Subcutaneous adipose tissue (tissue), 3 donors: ENCODE measurements around the genes TMEM174, GCNT4 and CERT1.

DNA sequence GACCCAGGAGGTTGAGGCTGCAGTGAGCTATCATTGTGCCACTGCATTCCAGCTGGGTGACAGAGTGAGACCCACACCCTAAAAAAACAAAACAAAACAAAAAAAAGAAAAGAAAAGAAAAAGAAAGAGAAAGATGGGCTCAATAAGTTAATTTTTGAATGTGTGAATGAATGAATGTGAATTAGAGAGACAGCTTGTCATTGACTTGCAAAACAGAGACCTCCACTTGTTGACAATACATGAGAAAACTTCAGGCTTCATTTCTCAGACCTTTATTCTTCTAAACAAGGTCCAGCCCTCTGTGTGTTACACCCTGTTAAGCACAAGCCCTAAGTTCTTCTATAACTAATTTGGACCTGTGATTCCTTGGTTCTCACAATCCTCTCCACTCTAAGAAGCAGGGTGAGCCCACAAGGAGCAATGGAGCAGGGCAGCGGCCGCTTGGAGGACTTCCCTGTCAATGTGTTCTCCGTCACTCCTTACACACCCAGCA lies at the start of gene TMEM174:
Gene TMEM174 (plus strand): TSS at position 370 of the 493 bp plus-strand sequence.
- PRO-cap, result no peak
- RAMPAGE, long total RNA, 3 experiments, result no peak in any of the 3 experiments

GRCh38 chr5:73188933-73189395 lies 16.0 kb downstream of the TMEM174 start:
- PRO-cap, result no peak
- RAMPAGE, long total RNA, 3 experiments, result no peak in any of the 3 experiments

GRCh38 chr5:73215567-73216764 lies 43.0 kb downstream of the TMEM174 start:
- PRO-cap, result no peak
- RAMPAGE, long total RNA, 3 experiments, result no peak in any of the 3 experiments

- PRO-cap, result no peak
- RAMPAGE, long total RNA, 3 experiments, result no peak in any of the 3 experiments
These were observed 126.2 kb downstream of the TMEM174 start for GRCh38 chr5:73299198-73299580.

GRCh38 chr5:73370391-73371218 lies 78.0 kb downstream of the FOXD1 start:
- PRO-cap, result no peak
- RAMPAGE, long total RNA, 3 experiments, result no peak in any of the 3 experiments

GRCh38 chr5:73498618-73499173 lies 454 bp downstream of the BTF3 start:
- PRO-cap, result no peak
- RAMPAGE, long total RNA, 3 experiments, result no peak in any of the 3 experiments

- PRO-cap, result no peak
- RAMPAGE, long total RNA, 3 experiments, result no peak in any of the 3 experiments
These were observed 170.3 kb downstream of the ARHGEF28 start for GRCh38 chr5:73796187-73796719.

DNA sequence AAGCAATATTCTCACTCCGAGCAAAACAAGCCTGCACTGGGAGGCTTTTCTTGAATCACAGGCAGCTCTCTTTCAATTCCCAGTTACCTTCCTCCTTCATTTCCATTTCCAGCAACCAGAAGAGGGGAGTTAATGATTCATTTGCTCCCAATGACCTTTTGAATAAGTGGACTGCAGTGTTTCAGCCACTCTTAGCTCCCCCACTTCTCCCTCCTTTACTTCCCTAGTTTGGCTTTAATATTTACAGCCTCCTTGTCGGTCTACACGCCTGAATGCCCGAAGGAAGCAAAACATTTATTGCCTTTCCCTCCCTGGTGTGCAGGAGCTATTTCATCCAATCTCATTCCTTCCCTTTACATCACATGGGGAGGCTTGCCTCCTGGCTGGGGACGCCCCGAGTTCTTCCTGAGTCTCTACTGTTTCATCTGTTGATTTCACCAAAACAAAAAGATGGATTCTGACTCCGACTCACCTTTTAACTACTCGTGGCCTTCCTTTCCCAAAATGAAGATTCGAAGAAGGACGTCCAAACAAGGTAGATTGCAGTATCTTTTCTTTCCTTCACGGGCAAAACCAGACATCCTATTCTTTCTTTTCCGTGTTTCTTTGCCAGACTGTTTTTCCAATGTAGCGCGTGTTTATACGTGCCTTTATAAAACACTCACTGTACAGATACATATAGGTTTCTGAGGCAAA lies 187.3 kb downstream of the ARHGEF28 start:
- PRO-cap, result no peak
- RAMPAGE, long total RNA, 3 experiments, result no peak in any of the 3 experiments

DNA sequence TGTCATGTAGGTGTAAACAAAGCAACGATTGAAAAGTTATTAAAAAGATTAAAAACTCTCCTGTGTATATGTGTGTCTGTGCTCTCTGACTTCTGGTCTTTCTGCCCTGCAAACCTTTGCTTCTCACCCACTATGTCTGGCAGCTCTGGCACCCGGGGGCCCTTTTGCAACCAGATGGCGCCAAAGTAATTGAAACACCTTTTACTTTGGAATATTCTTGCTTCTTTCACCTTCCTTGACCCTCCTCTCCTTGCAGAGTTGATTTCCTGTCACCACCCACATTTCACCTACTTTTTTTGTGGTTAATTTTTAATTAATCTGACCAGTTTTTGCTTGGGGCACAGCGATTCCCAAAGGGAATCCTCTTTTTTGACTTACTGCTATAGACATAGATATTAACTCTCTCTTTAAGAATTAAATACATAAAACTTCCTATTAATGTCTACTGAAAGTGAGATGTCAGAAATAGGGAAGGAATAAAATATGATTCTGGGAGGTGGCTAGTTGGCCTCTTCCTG lies 275.5 kb downstream of the ARHGEF28 start:
- PRO-cap, result no peak
- RAMPAGE, long total RNA, 3 experiments, result no peak in any of the 3 experiments

DNA sequence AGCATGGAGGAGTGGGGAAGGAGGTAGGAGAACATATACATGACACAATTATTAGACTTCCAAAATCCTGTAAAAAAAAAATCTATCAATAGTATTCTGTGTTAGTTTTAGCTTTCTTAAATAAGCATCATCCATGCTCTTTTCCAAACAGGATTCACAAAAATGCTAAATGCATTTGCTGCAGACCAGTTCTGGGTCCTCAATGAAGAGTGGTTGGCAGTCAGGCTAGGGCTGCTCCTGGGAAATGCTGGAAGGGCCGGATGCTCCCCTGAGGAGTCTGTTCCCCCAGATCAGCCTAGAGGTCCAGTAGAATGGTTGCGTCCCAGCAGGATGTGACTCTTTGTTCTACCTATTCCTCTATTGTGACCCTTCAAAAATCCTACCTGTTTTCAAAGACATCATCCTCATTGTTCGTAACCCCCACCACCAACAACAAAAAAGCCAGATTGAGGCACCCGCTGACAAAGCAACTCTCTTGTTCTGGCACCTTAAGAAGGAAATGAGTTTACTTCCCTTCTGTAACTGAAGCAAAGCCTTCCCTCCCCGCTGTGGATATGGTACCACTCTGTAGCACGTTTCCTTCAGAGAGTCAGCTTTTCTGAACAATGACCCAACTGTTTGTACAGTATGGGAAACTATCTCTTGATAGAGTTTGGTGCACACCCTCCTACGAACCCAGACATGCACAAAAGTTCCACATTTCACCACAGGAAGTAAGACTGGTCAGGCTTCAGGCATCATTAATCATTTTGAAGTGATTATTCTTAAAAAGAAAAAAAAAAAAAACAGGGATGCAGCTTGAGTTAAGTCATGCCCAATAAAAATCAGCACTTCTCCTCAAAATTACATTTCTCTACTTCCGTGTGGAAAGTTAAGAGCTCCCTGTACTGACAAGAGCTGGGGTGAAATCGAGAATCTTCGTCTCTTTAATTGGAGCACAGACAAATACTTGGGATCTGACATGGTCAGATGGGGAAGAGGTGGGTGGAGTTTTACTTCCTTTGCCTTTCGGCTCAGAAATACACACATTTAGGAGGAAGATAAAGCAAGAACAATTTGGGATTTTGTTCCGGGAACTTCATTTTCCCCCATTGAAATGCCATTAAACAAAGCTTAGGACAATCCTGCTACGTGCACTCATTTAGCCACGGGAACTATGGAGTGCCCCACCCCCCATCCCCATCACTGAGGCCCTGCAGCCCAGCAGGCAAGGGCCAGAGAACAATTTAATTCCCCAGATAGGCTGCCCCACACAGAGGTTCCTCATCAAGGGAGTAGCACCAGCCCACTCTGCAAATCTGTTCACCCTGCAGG lies 207.0 kb downstream of the ENC1 start:
- PRO-cap, result no peak
- RAMPAGE, long total RNA, 3 experiments, result no peak in any of the 3 experiments

DNA sequence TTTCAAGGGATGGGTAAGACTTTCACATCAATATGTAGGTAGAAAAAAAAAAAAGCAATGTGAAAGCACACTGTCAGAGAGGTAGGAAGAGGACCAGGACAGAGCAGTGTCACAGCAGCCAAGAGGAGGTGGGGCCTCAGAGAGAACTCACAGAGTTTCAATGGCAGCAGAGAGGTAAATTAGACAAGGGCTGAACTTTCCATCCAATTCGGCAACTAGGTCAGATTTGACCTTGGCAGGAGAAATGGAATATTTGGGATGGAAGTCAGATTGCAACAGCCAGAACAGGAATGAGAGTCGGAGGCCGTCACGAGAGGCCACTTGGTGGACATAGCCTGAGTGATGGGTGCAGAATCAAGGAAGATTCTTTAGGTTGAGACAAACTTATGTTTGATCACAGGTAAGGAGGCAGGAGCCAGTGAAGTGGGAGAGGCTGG lies 57.7 kb downstream of the ENC1 start:
- PRO-cap, result no peak
- RAMPAGE, long total RNA, 3 experiments, result no peak in any of the 3 experiments

GRCh38 chr5:74634694-74635667 lies 5.5 kb downstream of the ENC1 start:
- PRO-cap, result no peak
- RAMPAGE, long total RNA, 3 experiments, result no peak in any of the 3 experiments

DNA sequence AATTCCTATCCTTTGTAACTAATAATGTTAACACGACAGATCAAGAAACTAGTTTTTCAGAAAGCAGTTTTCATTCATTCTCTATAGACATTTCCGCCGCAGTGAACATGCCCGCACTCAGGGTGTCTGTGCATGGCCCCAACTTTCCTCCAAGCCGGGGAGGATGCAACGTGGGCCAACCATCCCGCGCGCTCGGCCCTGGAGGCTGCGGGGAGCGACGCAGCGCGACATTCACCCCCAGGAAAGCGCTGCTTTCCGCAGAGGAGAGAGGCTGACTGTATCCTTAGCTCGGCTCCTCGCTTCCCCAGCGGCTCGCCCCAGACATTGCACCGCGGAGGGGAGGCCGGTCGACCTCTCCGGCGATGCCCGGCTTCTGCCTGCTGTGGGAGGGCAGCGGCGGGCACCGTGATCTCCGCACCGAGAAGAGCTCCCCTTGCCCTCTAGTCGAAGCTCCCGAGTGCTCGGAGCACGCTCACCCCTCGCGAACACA lies 737 bp downstream of the ENC1 start:
- PRO-cap, result unidirectional peak, plus-strand start at position 320 of the sequence
- RAMPAGE, long total RNA, 3 experiments, result no peak in any of the 3 experiments

DNA sequence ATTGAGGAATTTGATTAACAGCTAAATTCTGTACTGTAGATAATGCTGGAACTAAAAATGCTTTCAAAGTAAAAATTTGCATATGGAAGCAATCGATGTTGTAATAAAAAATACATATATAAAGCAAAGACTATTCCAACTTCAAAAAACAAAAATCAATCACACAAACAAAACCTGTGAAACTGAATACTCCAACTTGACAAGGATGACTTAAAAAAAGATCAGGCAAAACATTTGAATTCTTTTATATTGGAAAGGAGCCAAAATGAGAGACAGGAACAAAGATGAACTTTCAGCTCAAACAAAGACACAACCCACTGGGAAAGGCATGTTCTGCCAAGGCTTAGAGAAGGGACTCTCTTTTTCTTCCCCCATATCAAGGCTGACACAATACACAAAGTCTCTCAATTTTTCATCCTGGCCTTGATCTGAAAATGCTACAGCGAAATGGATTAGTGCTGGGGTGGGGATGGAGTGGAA lies 11.4 kb upstream of the FAM169A start:
- PRO-cap, result no peak
- RAMPAGE, long total RNA, 3 experiments, result no peak in any of the 3 experiments

DNA sequence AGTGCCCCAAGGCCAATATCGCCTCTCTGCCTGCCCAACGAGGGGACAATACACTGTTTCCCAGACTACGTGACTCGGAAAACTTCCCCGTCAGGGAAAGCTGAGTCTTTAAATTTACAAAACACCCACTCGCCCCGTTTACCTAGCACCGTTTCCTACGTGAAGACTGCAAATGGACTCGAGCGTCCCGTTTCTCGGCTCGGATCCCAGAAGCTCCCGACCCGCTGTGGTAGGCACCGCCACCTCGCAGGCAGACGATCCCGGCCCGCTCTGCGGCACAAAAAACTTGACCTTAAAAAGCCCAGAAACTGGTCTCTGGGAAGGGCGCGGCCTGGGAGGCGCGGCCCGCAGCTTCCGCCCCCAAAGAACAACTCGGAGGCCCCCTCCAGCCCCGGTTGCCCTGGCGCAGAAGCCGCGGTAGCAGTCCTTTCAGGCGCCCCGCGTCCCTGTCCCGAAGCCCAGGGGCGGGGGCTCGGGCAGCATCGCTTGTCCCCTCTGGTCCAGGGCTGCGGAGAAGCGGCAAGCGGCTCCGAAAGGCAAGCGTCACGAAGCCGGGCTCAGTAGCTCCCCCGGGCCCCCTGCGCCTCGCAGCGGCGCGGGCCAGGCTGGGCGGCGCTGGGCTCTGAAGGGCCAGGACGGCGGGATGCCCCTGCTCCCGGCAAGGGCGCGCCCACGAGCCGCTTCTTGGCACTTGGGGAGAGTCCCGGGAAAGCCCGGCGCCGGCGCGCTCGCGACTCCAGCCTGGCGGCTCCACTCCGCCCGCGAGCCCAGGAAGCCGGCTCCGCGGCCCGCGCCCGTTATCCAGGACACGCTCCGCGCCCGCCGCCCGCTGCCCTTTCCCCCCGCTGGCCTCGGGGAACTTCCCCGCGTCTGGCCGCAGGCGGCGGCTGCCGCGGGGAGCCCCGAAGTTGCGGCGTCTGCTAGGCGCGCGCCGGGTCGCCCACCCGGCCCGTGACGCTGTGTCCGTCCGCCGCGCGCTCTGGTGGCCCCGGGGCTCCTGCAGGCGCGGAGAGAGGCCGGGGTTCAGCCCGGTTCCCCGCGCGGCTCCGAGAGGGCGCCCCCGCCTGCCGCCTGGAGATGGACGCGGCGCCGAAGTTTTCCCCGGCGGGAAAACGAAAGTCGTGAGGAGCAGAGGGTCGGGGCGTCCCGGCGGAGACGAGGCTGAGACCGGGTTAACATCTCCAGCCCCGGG lies at the start of gene GCNT4:
Gene GCNT4 (minus strand): TSS at position 272 of the 1,192 bp plus-strand sequence.
- PRO-cap, result bidirectional peak, plus-strand start at position 363 of the sequence, minus-strand start at position 272 of the sequence; bidirectional peak, plus-strand start at position 1,125 of the sequence, minus-strand start at position 981 of the sequence
- RAMPAGE, long total RNA, 3 experiments, result no peak in any of the 3 experiments

GRCh38 chr5:75055500-75056404 lies 3.4 kb upstream of the GCNT4 start:
- PRO-cap, result no peak
- RAMPAGE, long total RNA, 3 experiments, result no peak in any of the 3 experiments

- PRO-cap, result bidirectional peak, plus-strand start at chr5:75511891, minus-strand start at chr5:75511613
- RAMPAGE, long total RNA, 3 experiments, result start-site peak on the plus strand in 3 of 3 experiments, at chr5:75511891-75511907 at its widest, 47 to 135 reads per replicate; start-site peak on the minus strand in 1 of 3 experiments, at chr5:75511605-75511671 at its widest, 96 reads per replicate
These were observed at the start of gene CERT1 for GRCh38 chr5:75511532-75512461. Gene CERT1 (minus strand): TSS chr5:75511629.

DNA sequence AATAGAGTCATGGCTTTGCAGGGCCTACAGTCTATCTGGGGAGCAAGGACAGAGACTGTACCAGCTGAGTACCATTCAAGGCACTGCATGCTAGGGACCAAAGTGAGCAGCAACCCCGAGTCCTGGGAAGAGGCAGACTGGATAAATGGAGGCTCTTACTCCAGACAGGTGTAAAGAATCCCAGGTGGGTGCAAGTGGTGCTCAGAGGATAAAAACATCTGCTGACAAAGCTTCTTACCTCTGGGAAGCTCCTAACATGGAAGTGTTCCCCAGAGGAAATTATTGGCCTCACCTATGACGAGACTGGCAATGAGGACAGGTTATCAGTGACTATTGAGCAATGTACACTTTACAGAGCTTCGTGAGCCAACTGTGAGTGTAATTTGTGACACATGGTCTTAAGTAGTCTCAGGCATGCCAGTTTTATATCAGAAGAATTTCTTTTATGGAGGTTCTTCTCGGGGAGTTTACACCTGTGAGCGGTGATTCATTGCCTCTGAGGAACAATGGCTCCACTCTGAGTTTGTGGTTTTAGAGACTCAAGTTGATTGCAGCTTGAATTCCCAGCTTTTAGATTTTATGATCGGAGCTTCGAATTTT lies 11.2 kb downstream of the ANKDD1B start:
- PRO-cap, result no peak
- RAMPAGE, long total RNA, 3 experiments, result no peak in any of the 3 experiments

DNA sequence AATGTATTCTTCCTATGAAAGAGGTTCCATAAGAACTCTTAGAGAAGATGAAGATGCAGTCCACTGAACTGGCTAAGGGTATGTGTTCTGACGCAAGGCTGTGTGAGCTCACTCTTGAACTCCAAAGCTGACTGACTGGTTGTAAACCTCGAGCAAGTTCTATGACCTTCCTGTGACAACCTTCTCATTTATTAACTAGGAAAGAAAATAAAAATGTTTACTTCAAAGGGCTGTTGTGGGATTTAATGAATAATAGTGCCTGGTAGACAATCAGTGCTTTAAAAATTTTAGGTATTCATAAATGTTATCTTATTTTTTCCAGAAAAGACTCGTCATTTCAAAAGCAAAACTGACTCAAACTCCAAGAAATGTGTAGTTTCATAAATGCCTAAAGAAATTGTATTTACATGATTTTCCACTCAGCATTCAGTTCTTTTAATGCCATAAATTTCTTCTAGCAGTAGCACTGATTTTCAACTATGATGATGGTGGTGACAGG lies 46.5 kb downstream of the POC5 start:
- PRO-cap, result no peak
- RAMPAGE, long total RNA, 3 experiments, result no peak in any of the 3 experiments

GRCh38 chr5:75677404-75678101 lies 39.7 kb downstream of the POC5 start:
- PRO-cap, result no peak
- RAMPAGE, long total RNA, 3 experiments, result no peak in any of the 3 experiments